WTC11 (cell line): ENCODE measurements around the genes BMAL1 and SPON1.

DNA sequence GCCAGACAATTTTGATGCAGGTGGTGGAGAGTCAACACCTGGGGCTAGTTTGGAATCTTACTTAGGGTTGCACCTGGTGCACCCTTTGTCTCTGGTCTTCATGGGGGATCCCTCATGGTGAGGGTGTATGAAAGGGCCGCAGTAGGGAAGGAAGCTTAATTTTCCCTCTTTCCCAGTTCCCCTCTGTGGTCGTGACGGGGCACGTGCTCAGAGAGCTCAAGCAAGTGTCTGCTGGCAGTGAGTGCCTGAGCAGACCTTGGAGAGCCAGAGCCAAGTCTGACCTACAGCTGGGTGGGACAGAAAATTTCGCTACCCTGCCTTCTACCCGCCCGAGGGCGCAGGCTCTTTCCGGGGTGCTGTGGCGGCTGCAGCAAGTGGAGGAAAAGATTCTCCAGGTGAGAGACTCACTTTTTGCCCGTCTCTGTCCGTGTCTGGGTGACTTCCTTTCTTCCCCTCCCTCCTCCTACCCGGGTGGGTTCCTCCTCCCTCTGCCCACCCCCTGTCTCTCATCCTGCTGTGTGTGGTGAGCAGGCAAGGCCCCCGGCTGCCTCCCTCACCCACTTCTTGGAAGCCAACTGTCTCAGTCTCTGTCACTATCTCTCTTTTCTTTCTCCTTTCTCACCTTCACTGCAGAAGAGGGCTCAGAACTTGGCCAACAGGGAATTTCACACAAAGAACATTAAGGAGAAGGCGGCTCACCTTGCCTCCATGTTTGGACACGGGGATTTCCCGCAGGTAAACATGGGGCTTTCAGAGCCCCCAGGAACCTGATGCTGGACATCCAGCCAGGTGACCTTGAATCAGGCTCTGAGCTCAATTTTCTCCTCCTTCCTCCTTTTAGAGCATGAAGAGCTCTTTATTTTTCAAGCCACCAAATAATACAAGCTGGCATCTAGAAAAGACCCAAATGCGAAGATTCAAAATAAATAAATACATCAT, 131.9 kb downstream of the MICAL2 start:
- PRO-cap = unidirectional peak, plus-strand start at position 267 of the sequence

GRCh38 chr11:12248330-12248869, 129.0 kb upstream of the PARVA start:
- PRO-cap = no peak

GRCh38 chr11:12259730-12260784, 117.3 kb upstream of the PARVA start:
- PRO-cap = no peak

- PRO-cap = no peak
Measured at GRCh38 chr11:12269534-12269873, 107.9 kb upstream of the PARVA start.

- PRO-cap = bidirectional peak, plus-strand start at chr11:12366557, minus-strand start at chr11:12366374
Measured at GRCh38 chr11:12366050-12366833, 11.1 kb upstream of the PARVA start.

DNA sequence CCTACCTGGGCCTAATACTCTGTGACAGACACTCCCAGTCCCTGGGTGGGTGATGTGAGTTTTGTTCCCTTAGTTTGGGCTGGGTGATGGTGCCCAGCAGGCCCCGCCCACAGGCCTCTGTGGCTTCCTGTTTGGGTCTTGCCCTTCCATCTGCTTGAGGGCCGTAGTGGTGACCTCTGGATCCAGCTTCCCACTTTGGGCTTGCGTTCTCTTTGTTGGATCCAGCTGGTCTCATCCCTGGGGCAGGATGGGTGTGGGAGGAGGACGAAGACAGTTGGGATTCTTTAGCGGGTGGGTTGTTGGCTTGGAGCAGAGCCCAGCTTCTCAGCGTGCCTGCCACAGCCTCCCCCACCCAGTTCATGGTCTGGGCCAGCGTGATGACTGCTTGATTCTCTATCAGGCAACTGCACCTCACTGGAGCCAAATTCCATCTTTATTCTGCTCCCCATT, 40.9 kb downstream of the PARVA start:
- PRO-cap = no peak

DNA sequence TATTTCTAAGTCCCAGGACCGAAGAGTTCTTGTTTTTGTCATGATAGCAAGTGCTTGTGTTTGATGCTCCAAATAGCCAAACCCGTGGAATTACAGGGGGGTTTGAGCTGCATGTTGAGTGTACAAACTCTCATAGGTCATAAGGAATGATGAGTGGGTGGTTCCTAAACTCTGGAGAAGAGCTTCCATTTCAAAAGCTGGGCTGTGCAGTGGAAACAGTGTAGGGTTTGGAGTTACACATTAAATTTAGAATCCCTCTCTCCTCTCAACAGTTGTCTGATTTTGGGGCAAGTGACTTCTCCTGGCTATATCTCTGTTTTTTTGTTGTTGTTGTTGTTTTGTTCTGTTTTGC, 58.1 kb downstream of the PARVA start:
- PRO-cap = no peak

- PRO-cap = no peak
Measured at GRCh38 chr11:12529404-12530216, 144.6 kb upstream of the TEAD1 start.

DNA sequence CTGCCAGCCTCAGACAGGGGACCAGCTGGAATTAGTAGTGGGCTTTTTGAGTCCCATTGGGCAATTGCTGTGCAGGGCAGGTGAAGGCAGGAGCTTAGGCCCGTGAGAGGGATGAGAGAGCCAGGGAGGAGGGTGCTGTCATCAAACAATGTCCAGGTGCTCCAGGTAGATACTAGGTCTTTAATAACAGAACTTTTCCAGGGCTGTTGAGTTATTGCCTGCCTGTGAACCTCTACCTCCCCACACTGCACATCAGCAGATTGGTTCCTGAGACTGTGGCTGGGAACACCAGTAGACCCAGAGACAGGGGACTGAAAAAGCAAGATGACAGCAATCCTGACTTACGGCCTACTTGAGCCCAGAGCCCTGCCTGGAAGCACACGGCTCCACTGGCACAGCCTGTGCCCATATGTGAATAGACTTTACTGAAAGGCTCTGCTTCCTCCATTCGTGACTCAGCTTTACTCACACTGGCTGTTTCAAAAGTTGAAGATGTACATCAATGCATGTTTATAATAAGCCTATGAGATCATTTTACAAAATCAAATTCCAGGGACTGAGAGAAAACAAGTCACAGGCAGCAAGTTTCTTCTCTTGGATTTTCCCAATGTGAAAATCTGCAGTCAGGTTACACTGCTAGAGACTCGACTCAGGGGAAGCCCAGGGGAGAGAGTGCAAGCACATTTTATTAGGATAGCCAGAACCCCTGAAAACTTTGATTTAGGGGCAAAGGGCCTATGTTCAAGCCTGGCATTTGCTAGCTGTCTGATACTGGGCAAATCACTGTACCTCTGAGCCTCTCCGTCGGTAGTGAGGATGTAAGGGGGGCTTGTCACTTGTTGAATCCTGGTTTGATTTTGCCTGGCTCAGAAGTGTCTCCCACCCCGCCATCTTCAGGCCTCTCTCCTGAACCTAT, 134.6 kb upstream of the TEAD1 start:
- PRO-cap = no peak

GRCh38 chr11:12781667-12782427, 107.6 kb downstream of the TEAD1 start:
- PRO-cap = no peak

- PRO-cap = no peak
Measured at GRCh38 chr11:12868568-12869158, 140.5 kb upstream of the RASSF10 start.

DNA sequence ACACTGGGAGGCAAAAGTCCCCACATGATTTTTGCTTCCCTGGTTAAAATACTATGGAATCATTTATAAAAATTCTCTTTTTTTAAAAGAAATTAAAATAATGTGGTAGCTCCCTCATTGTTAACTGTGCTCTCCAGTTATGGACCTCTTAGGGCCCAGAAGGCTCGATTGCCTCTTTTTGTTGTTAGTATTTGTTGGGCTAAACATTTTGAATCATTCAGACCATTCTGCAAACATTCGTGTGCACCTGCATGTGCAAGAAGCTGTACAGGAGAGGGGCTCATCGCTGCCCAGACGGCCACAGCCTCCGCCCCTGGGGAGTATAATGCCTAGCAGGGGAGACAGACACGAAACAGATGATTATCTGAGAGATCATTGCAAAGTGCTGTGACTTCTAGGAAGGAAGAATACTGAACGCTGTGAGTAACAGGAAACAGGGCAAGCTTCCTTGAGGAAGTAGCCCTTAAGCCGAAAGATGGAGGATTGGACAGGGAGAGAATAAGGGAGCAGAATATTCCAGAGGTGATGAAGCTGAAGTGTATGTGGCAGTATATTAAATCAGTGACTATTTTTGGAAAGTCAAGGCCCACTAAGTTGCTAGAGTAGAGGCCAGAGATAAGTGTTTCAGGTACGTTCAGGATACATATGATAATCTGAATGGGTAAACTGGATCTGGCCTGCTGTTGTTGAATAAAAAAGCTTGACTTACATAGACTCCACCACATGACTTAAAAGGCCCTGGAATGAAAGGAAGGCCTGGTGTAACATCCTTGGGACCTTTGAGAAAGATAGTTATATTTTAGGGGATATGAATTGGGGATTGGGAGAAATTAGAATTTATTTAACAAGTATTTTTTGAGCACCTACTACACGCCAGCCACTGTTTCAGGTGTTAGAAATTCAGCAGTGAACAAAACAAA, 123.2 kb upstream of the RASSF10 start:
- PRO-cap = no peak

GRCh38 chr11:12989373-12989964, 19.6 kb upstream of the RASSF10 start:
- PRO-cap = no peak

- PRO-cap = unidirectional peak, plus-strand start at chr11:13277814; bidirectional peak, plus-strand start at chr11:13278334, minus-strand start at chr11:13278048
Measured at GRCh38 chr11:13277571-13278414, at the start of gene BMAL1. TSS of gene BMAL1 (plus strand) at chr11:13277790.

DNA sequence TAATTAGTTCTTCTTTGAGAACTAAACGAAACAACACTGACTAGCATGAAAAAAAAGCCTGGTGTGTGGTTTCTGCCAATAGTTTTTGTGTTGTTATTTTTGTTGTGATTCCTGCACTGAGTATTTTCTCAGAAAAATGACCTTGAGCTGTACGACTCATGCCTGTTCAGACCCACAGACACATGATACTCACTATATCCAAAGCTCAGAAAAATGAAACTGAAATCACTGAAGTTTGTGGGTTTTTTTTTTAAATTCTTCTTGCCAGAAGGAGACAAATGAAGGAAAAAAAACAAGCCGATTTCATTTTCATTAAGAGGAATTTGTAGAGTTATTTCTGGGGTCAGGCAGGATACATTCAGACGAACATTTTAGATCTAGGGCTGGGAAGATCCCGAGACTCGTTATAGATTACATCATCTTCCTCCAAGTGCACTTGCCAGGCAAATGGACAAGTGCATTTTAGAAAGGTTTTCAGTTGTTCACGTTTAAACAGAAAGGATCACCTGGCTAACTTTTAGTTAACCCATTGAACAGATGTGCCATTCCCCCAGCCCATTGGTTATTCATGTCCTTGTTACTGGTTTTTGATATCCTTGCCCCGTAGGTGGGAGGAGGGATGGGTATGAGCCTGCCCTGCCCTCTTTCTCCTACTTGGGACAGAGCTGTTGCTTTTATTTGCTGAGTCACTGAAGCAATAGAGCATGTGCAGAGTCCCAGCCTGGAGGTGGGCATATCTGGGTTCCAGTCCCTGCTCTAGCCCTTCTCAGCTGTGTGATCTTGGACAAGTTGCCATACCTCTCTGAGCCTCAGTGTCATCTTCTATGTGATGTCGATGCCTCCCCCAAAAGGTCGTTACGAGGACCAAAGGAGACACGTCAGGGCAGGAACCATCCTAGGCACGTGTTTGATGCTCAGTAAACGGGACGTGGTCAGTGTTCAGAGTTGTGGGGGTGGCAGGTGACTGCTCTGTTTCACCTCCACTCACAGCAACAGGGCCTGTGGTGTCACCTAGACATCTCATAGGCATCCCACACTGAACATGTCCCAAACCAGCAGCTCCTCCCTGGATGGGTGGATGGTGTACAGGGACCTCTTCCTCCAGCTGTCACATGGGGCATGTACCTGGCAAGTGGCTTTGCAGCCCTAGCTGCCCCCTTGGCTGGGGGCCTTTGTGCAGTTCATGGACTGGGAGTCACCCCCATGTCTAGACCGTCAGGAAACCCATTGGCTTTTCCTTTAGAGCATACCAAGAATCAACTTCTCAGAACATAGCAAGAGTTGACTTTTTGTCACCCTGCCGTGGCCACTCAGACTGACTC, 60.8 kb downstream of the BMAL1 start:
- PRO-cap = no peak

DNA sequence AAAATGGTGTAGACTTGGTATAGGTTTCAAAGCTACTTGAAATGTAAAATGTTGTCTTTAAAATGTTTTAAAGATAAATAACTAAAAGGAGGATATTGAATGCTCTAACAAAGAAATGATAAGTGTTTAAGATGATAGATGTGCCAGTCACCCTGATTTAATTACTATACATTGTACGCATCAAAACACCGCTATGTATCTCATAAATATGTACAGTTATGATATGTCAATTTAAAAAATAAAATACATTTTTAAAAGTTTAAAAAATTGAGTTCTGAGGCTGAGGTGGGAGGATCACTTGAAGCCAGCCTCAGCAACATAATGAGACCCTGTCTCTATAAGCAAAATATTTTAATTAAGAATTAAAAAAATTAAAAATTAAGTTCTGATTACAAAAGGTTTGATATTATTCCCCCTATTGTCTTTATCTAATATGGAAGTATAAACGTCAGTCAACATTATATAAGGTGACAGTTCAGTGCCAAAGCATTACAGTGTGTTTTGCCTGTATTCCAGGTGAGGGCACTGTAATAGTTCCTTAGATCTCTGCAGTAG, 32.8 kb downstream of the FAR1 start:
- PRO-cap = no peak

GRCh38 chr11:13962126-13962963, at the start of gene SPON1:
TSS of gene SPON1 (plus strand) at chr11:13962723.
- PRO-cap = no peak

DNA sequence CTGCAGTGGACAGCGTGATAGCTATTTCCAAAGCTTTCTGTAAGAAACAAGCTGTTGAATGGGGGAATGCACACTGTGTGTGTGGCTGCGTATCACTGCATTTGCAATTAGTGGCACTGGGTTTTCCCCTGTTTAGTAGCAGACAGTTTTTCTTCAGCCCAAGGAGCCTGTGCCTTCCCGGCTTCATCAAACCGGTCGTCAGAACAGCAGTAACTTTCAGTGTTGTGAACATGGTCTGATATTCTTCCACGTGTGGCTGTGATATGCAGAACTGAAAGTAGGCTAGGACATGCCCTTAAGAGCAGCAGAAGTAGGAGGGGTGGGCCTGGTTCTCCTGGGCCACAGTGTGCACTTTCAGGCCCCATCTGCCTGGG, 121.4 kb downstream of the RRAS2 start:
- PRO-cap = no peak

DNA sequence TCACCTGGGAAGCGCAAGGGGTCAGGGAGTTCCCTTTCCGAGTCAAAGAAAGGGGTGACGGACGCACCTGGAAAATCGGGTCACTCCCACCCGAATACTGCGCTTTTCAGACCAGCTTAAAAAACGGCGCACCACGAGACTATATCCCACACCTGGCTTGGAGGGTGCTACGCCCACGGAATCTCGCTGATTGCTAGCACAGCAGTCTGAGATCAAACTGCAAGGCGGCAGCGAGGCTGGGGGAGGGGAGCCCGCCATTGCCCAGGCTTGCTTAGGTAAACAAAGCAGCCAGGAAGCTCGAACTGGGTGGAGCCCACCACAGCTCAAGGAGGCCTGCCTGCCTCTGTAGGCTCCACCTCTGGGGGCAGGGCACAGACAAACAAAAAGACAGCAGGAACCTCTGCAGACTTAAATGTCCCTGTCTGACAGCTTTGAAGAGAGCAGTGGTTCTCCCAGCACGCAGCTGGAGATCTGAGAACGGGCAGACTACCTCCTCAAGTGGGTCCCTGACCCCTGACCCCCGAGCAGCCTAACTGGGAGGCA, 72.6 kb downstream of the PDE3B start:
- PRO-cap = unidirectional peak, minus-strand start at position 269 of the sequence

GRCh38 chr11:14975191-14975738, 3.1 kb upstream of the CALCA start:
- PRO-cap = no peak